Measurements from ENCODE around the gene ZNF593OS.

GRCh38 chr1:24619524-24619806 is 23.6 kb upstream of the SRRM1 start:
- PRO-cap, 2 experiments, result no peak in any of the 2 experiments

DNA sequence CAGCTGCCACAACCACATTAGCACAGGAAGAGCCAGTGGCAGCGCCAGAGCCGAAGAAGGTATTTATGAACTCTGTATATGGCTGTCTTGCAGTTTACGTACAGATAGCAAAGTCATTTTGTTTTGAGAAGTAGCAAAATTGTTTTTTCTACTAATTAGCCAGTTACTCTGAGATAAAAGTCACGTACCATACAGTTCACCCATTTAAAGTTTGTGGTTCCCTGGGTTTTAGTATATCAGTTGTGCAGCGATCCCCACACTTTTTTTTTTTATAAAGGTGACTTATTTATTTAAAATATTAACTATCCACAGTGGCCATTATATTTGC is 28.4 kb downstream of the SRRM1 start:
- PRO-cap, 2 experiments, result no peak in any of the 2 experiments

GRCh38 chr1:24672401-24672708 is 29.3 kb downstream of the SRRM1 start:
- PRO-cap, 2 experiments, result no peak in any of the 2 experiments

GRCh38 chr1:24743369-24743703 is 1.9 kb upstream of the CLIC4 start:
- PRO-cap, 2 experiments, result no peak in any of the 2 experiments

GRCh38 chr1:24745685-24746145 is 468 bp downstream of the CLIC4 start:
- PRO-cap, 2 experiments, result no peak in any of the 2 experiments

GRCh38 chr1:24761152-24762000 is 16.1 kb downstream of the CLIC4 start:
- PRO-cap, 2 experiments, result no peak in any of the 2 experiments

GRCh38 chr1:24947126-24947398 is 17.0 kb upstream of the RUNX3 start:
- PRO-cap, 2 experiments, result no peak in any of the 2 experiments

- PRO-cap, 2 experiments, result peak in 1 of 2 experiments; most common plus-strand start chr1:24955498 (in 1)
Measured at GRCh38 chr1:24954695-24955729, 24.9 kb upstream of the RUNX3 start.

DNA sequence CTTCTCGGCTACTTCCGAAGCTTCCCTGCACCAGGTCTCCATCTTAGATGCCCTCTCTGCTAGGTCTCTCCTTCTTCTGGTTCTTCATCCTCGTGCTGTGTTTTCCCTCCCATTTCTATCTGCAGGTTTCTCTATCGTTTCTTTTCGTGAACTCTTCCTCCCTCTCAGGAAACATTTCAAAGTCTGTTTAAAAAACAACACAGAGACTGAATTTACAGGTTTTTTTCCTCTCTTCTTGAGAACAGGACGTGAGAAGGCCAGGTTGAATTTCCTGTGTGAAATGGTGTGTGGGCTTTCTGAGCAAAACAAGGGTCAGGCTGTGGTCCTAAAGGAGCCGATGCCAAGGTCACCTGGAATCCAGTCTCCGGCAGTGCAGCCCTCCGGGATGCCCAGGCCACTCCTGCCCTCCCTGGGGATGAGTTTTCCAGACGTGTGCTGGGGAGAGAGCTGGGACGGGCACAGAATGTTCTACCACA is 62.6 kb upstream of the RUNX3 start:
- PRO-cap, 2 experiments, result no peak in any of the 2 experiments

- PRO-cap, 2 experiments, result peak in 2 of 2 experiments; most common minus-strand start chr1:25245837 (in 1)
Measured at GRCh38 chr1:25245592-25246391, 1.5 kb downstream of the RSRP1 start.

- PRO-cap, 2 experiments, result no peak in any of the 2 experiments
Measured at GRCh38 chr1:25267307-25268230, 4.7 kb upstream of the RHD start.

- PRO-cap, 2 experiments, result peak in 2 of 2 experiments; most common minus-strand start chr1:25430181 (in 1)
Measured at GRCh38 chr1:25430022-25430227, 772 bp upstream of the MACO1 start.

GRCh38 chr1:25550502-25551041 is 7.2 kb downstream of the LDLRAP1 start:
- PRO-cap, 2 experiments, result no peak in any of the 2 experiments

DNA sequence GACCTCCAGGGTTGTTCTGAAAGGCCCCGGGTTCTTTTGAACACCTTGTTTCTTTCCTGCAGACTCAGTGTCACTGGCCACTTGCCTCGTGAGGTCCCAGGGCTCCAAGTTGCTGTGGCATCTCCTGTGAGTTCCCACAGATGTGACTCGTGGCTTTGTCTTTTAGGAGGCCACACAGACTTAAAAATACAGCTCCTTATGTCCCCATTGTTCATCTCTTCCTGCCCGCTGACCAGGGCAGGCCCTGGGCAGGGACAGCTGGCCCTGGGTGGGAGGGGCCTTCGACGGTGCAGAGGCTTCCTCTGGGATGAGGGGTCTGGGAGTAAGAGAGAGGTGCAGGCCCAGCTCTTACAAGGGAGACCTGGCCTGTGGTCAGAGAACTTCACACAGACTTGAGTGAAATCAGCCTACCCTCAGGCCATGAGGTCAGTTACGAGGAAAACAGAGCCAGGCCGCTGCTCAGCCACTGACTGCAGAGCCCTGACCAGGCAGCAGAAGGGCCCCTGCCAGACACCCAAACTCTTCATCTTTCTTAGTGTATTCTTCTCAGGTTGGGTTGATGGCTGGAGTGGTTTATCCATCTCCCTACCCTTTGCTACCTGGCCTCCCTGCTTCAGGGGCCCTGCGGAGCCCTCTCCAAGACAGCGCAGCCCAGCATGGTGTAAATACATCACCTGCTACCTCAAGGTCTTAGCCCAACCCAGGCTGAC is 15.8 kb downstream of the LDLRAP1 start:
- PRO-cap, 2 experiments, result no peak in any of the 2 experiments

GRCh38 chr1:25566315-25566765 is 22.9 kb downstream of the LDLRAP1 start:
- PRO-cap, 2 experiments, result no peak in any of the 2 experiments

GRCh38 chr1:25754592-25755297 is 45.2 kb upstream of the SELENON start:
- PRO-cap, 2 experiments, result no peak in any of the 2 experiments

DNA sequence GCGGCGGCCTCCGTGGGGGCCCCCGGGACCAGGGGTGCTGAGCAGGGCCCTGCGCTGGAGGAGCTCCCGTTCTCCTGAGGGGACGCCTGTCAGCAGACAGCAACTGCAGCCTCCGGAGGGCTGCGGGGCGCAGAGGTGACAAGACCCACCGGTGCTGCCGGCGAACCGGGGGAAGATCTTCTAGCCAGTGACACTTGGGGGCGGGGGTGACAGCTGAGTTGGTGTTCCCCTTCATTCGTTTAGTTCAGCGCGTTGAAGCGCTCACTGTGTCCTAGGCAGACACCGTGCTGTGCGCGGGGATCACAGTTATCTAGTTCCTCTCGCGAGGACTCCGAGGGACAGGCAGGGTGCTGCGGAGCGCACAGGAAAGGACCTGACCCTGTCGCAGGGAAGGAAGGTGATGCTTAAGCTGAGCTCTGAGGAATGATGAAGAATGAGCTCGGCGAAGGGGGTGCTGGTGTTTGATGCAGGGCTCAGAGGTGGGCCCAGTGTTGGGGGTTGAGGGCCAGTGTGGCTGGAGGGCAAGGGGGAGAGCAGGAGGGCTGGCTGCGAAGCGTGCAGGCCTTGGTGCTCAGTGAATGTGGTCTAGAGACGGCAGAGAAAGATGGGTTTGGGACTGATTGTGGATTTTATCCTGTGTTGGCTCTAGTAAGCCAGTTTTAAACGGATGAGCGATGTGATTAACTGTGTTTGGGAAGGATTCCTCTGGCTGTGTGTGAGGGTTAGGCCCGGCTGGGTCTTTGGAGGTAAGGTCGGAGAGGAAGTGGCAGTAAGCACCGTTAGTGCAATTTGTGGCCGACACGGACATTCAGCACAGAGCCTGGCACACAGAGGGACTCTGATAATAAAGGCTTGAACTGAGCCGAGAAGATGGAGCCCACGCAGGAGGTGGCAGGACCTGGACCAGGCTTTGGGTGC is 1.0 kb downstream of the MTFR1L start:
- PRO-cap, 2 experiments, result peak in 1 of 2 experiments; most common plus-strand start position 313 of the sequence (in 1)

DNA sequence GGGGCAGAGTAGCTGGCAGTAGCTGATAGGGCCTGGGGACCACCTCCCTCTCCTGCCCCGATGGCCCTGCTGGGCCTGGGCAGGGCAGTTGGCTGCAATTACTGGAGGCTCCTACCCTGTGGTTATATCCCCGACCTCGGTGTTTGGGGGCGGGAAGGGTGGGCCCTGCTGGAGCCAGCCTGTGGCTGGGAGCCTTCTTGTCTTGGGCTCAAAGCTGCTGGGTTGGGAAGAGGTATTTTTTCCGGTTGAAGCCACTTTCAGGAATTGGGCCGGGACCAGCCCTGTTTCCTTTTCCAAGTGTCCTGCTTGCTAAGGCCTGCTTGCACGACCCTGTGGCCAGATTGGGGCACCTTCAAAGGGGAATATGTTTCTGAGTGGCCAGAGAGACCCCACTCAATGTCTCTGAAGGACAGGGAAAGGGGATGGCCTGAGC is 1.8 kb downstream of the FAM110D start:
- PRO-cap, 2 experiments, result no peak in any of the 2 experiments

DNA sequence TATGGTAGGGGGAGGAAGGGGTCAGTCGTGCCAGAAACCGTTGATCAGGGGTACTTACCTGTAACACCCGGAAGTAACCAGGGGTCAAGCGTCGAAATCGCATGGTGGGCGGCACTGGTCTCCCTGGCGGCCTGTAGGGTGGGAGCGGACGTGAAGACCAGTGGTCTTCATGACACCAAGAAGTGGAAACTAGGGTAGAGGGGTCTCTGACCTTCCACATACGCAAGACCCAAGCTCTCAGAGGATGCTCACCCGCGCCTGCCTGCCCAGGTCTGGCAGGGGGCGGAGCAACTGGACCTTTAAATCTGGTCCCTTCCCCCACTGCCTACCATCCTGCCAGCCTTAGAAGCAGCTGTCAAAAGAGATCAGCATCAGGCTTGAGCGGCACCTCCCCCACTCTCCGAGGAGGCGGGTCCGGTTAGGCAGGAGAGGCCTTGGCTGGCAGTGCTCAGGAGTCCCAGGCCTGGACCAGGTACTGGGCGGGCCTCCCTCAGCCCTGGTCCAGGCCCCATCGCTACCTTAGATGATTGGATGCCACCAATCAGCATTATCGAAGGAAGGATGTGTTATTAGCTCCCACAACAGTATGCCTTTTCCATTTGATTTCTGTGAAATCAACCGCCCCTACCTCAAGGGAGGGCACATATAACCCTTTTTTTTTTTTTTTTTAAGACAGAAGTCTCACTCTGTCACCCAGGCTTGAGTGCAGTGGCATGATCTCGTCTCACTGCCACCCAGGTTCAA is at the start of gene ZNF593OS:
TSS of gene ZNF593OS (minus strand) at position 274 of the 744 bp plus-strand sequence.
- PRO-cap, 2 experiments, result no peak in any of the 2 experiments

DNA sequence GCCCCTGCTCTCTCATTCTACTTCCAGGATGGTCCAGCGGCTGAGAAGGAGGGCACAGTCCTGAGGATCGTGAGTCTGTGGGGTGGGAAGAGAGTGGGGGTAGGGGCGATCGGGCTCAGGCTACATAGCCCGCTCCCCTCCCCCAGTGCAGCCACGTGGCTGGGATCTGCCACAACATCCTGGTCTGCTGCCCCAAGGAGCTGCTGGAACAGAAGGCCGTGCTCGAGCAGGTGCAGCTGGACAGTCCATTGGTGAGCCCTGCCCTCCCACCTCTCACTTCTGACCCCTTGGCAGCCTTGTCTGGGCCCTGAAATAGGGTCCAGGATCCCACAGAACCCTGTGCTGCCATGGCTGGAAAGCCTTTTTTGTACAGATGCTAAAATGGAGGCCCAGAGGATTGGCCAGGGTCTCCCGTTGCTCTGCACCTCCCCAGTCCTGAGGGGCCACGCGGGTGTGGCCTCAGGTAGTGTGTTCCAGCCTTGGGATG is 5.1 kb downstream of the CNKSR1 start:
- PRO-cap, 2 experiments, result no peak in any of the 2 experiments

All from monocyte (primary cell).